HCT116 (cell line): Measurements from ENCODE around the gene ETS1.

GRCh38 chr11:128026412-128027025 lies 560.8 kb downstream of the ETS1 start:
- RRBS = no CpG with 5 or more reads among the region's 9 CpGs

GRCh38 chr11:128095265-128096073 lies 491.9 kb downstream of the ETS1 start:
- RRBS = no CpG with 5 or more reads among the region's 4 CpGs

GRCh38 chr11:128210441-128211035 lies 376.8 kb downstream of the ETS1 start:
- RRBS = no CpG with 5 or more reads among the region's 1 CpG

- RRBS = no CpG with 5 or more reads among the region's 8 CpGs
Observed at GRCh38 chr11:128262326-128262998, 324.9 kb downstream of the ETS1 start.

- RRBS = no CpG with 5 or more reads among the region's 15 CpGs
Observed at GRCh38 chr11:128290174-128290852, 297.0 kb downstream of the ETS1 start.

GRCh38 chr11:128300644-128301336 lies 286.6 kb downstream of the ETS1 start:
- RRBS = no CpG with 5 or more reads among the region's 3 CpGs

GRCh38 chr11:128448169-128449127 lies 138.9 kb downstream of the ETS1 start:
- RRBS = no CpG with 5 or more reads among the region's 9 CpGs

GRCh38 chr11:128457108-128457680 lies 130.2 kb downstream of the ETS1 start:
- RRBS = no CpG with 5 or more reads among the region's 7 CpGs

DNA sequence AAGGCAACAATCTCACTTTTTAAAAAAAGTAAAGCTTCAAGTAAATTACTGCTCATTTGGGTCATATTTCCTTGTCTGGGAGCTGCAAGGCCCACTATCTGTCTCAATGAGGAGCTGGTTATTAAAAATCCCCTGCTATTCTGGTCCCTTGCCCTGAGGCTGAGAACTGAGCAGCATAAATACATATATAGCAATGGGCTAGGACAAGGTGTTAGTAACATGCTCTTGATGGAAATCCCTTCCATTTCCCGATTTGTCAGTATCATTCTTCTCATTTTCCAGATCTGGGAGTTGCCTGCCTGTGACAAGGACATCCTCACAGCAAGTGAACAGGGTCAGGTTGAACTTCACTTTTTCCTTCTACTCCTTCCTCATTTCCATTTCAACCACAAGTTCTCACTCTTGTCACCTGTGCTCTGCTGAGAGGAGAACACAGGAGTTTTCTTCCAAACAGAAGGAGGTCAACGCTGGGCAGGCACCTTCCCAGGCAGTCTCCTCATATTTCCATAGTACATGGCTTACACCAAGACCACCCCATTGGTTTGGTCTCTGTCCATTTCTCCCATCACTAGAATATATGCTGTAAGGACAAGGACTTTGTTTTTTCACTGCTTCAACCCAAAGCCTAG lies 119.1 kb downstream of the ETS1 start:
- RRBS = no CpG with 5 or more reads among the region's 2 CpGs

- RRBS = no CpG with 5 or more reads among the region's 7 CpGs
Observed at GRCh38 chr11:128513868-128514894, 73.2 kb downstream of the ETS1 start.

GRCh38 chr11:128520097-128520820 lies 67.1 kb downstream of the ETS1 start:
- RRBS = no CpG with 5 or more reads among the region's 10 CpGs

GRCh38 chr11:128525872-128526473 lies 61.4 kb downstream of the ETS1 start:
- RRBS = no CpG with 5 or more reads among the region's 1 CpG

- RRBS = no CpG with 5 or more reads among the region's 8 CpGs
Observed at GRCh38 chr11:128575990-128576614, 11.3 kb downstream of the ETS1 start.

DNA sequence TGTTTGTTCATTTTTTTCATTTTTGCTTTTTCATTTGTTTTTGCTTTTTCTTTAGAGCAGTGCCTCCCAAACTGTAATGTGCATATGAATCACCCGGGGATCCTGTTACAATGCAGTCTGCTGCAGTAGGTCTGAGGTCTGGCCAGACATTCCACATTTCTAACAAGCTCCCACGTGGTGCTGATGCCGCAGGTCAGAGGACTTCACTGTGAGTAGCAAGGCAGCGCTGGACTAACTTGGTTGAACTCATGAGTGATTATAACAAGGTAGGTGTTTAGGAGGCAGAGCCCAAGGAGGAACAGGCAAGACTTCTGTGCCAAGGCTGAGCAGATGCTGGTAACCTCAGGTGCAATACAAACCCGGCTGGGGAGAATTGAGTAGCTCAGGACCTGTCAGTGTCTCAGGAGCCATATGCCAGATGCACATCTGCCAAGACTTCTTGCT lies 4.4 kb downstream of the ETS1 start:
- RRBS = no CpG with 5 or more reads among the region's 5 CpGs

- RRBS = no CpG with 5 or more reads among the region's 5 CpGs
Observed at GRCh38 chr11:128587378-128588028, at the start of gene ETS1. TSS of gene ETS1 (minus strand) at chr11:128587558.

DNA sequence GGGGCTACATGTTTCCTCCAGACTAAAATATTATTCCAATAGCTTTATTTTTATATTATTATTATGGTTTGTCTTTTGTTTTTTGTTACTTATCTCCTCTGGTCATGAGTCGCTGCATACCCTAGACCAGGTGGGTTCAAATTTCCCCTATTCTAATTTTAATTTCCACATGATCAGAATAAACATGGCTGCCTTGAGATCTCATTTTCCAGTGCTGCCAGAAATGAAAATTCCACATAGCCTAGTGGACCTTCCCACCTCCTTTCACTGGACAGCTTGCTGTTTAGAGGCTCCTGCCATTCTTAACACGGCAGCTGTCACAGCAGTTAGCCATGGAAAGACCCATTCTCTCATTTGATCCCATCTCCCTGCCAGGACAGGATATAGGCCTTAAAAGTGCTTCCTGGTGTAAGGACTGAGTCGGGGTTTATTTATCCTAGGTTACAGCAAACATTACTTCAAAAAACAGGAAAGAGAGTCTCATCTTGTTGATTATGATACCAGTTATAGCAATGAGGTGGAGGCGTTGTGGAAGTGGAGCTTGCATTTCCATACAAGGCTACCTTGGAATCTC lies 17.2 kb upstream of the ETS1 start:
- RRBS = no CpG with 5 or more reads among the region's 4 CpGs

DNA sequence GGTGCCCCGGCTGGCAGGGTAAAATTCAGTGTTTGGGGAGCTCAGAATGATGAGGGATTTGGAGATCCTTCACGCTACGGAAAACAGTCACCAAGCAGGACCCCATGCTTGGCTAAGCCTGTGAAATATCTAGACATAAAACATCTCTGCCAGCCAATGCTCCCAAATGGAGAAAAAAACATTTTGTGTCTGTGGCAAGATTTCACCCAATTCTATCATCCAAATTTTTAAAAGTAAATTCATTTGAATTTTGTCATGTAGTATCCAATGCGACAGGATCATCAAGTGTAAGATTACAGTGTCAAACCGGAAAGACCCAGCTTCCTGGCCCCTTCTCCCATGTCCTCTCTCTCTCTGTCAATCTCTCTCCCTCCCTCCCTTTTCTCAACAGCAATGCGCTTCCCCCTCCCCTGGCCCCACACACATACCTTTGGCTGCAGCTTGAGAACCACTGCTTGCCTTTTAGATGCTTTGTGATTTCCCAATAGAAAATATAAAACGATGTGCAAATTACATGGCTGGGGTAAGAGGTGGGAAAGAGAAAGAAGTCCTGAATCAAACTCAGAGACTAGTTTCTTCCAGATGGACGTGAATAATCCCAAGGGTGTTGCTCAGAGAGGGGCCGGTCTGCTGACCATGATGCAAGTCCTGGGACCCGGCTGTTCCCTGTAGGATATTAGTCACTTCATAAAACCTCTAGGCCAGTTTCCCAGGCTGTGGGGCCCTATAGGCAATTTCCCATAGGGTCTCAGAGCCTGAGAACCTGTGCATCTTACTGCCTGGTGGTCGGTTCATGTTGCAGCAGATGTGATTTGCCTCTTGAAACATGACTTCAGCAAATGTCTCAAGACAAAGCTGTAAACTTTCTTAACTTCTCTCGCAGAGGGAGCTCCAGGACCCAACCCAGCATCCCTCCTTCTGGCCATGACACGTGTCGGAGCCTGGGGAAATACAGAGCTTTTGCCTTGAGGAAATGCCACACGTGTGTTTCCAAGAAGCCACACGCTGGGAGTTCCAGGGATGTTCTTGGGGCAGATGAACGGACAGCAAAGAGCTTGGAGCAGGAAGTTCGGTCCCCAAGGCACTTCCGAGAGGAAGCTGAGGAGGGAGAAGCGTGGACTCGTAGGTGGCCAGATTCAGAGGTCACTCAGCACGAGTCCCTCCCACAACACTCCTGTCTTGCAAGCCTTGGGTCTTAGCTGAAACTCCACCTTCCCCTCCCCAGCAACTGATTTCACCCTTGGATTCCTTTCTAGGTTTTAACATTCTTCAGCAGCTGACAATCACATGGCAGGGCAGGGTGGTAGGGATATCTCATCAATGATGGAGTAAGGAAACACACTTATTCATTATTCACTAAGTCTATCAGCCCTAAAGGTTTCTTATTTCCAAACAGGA lies 34.4 kb upstream of the ETS1 start:
- RRBS = no CpG with 5 or more reads among the region's 22 CpGs

DNA sequence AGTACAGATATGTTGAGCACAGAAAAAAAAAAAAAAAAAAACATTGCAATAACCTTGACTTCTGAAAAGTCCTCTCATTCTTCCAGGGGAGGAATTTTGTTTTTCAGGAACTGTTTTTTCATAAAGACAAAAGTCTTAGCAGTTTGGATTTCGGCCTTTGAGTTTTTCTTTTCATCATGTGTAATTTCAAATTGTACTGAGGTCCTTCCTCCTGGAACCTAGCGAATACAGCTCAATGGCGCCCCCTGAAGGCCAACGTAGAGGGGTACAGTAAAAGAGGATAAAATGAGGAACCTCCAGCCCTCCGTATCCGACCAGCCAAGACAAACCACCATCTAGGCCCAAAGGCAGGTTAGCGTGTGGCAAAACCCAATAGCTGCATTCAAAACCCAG lies 43.0 kb upstream of the ETS1 start:
- RRBS = no CpG with 5 or more reads among the region's 7 CpGs

DNA sequence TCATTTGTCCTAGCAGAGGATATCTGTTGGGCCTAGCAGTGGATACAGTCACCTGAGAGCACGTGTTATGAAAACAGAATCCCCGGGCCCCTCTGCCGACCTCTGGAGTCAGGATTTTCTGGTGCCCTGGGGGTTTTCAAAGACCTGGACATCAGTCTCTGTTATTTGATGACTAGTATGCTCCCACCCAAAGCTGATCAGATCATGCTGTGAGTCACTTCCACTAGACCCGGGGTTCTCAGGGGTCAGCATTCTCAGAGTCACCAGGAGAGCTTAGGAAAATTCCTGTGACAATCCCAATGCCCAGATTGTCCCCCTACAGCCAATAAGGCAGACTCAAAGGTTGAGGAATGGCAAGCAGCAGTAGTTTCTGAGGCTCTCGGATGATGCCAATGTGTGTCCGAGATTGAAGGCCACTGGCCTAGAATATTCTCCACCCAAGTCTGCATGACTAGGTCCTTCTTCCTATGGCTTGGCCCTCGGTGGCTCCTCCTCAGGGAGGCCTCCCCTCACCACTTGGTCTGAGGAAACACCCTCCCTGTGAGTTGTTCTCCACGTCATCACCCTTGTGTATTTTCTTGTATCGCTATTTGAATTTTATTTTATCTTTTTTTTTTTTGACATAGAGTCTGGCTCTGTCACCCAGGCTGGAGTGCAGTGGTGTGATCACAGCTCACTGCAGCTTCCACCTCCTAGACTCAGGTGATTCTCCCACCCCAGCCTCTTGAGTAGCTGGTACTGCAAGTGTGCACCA lies 38.5 kb downstream of the KCNJ1 start:
- RRBS = no CpG with 5 or more reads among the region's 9 CpGs

DNA sequence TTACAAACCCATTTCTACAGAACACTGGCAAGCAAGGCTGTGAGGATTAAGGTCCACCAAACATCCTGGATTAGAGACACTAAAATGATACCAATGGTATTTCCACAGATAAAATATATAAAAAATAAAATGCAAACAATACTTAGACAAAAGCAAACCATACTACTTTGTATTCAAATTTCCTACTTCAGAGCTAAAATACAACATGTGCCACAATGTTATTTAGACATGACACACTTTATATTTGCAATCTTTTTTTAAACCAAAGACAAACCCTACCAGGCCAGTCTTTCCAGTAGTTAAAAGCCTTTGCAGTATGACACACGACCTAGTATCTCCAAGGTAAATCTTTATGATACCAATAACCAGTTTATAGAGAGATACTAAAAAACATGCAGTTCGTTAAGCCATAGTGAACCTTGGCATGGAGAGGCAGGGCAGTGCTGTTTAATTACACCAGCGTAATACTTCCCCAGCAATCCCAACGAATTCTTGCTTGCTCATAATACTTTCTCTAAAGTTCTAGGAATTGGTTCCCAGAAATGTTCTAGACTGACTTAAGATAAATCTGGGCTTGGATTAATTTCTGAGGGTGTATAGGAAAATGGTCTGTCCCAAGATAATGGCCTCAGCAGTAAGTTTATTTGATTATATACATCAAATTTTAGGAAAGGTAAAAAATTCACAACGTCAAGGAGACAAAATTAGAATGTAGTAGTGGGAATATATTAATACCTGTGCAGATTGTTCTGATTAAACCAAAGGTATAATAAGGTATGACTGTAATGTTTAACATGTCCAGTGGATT lies 71.5 kb upstream of the TP53AIP1 start:
- RRBS = no CpG with 5 or more reads among the region's 5 CpGs